Osteocyte (in vitro differentiated cells): ENCODE data around the genes NRF1, TMEM209, CPA2 and MEST.

DNA sequence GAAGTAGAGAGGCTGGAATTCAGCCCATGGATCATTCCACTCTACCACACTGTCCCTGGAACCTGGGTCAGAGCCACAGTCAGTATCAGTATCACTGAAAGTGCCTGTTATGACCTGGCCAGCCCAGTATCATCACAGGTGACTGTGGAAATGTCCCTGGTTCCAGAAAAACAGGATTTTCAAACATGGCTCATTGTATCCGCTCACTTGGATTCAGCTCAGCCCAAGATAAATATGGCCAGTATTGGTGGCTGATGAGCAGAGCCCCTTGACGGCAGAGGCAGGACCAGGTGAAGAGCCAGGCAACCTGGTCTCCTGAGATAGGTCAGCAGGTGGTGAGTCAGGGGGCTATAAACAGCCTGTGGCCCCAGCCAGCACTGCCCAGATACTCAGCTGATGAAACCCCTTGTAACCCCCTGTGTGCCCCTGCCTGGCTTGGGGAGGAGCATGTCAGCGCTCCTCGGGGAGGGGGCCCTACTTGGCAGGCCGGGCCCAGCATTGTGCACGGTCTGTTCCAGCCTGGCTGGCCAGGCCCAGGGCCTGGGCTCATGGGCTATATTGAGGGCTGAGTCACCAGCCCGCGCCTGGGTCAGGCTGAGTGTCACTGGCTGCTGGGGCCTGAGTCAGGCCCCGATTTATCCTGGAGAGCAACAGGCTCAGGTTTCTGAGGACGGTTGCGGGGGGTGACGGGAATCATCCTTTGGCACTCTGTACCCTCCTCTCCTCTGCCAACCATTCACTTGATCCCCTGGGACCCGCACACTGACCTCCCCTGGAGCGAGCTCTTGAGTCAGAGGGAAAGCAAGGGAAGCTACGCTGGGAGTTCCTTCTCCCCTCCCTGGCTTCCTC is 2.9 kb upstream of the FLNC start:
- PRO-cap: no peak

GRCh38 chr7:128835794-128836342 is 5.7 kb downstream of the FLNC start:
- PRO-cap: no peak

DNA sequence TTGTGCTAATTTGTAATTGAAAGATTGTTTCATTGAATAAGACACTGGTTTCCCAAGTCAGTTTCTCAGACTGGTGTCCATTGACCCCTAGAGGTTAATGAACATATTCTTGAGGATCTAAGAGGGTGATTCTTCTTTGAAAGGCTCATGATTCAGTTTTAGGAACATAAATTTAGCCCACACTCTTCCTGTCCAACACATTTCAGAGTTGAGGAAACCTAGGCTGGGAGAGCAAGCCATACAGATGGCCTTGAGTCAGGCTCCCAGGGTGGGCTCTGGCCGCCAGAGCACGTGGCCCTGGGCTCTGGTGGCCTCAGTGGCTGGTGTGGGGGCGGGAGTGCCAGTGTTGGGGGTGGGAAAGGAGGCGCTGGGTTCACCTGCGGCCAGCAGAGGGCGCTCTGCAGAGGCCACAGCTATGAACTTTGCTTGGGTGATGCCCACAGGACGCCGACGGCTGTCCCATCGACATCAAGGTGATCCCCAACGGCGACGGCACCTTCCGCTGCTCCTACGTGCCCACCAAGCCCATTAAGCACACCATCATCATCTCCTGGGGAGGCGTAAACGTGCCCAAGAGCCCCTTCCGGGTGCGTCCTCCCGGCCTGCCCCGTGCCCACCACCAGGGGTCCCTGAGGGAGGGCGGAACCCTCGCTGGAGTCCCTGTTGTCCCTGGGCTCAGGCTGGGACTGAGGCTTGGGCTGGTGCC is 11.7 kb downstream of the FLNC start:
- PRO-cap: no peak

- PRO-cap: no peak
Measured at GRCh38 chr7:128890494-128891071, 19.9 kb downstream of the KCP start.

DNA sequence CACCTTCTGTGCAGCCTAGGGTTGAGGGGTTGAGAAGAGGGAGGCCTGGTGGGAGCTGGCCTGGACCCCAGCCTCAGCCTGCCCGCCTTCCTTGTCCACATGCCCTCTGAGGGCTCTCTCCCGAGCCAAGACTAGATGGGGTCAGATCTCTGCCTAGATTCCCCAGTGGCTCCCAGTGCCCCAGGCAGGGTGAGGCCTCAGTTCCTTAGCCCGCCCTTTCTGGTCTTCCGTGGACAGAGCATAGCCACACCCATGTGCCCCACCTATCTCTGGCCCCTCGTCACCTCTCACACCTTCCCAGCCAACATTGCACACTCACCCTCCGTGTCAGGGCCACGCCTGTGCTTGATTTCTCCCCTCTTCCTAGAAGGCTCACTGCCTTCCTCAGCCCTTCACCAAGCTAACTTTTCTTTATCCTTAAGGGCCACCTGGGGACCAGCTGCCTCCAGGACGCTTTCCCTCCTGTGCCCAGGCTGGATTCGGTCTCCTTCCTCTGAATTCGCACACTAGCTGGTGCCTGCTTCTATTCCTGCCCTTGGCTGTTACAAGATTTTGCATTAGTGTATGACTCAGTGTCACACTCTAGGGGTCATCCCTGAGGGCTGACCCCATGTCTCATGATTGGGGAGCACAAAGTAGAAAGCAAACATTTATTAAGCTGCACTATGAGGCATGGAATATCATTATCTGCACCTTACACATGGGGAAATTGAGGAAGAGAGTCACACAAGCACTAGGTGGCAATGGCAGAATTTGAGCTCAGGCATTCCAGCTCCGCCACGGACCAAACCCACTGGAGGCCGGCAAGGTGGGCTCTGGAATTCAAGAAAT is 7.4 kb downstream of the KCP start:
- PRO-cap: no peak

GRCh38 chr7:129146103-129146976 is 1.8 kb downstream of the TSPAN33 start:
- PRO-cap: no peak

GRCh38 chr7:129239275-129239799 is 14.5 kb downstream of the AHCYL2 start:
- PRO-cap: no peak

DNA sequence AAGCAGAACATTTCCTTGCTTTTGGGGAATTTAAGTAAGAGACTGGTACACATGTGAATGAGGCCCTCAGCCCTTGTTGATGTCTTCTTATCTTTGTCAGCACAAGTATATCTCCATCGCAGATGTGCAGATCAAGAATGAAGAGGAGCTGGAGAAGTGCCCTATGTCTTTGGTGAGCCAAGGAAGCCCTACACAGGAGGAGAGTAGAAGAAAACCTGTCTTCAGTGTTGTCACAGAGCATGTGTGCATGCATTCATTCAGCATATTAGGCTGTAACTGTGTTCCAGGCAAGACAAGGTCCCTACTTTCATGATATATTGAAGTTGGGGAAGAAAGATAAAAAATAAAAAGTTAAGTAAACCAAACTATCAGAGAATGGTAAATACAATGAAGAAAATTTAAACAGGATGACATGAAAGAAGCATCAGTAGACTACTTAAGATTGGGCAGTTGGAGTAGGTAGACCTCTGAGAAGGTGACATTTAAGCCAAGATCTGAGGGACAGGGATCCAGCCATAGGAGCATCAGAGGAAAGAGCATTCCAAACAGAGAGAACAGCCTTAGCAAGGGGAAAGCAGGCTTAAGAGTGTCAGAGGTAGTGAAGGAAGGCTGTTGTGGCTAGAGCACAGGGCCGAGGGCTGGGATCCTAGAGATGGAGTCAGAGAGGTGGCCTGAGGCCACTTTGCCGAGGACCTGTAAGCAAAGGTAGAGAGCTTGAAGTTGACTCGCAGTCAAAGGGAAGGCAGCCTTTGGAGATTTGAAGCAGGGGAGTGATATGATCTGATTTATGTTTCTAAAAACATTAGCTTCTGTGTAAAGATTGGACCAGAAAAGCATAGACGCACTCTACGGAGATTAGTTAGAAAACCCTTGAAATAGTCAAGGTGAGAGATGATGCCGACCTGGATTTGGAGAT is 26.2 kb downstream of the STRIP2 start:
- PRO-cap: no peak

DNA sequence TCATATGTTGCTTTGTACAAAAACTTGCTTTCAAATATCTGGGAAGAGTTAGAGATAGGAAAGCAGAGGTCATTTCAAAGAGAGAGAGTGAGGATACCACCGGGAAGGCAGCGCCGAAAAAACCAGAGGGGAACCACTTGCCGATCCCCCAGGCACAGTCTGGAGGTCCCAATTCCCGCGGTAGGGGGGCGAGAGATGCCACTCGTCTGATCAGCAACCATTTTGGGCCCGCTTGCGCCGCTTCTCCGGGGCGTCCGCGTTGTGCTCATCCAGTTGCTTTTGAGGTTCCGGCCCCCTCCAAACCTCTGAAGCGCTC is 341 bp upstream of the NRF1 start:
- PRO-cap: no peak

DNA sequence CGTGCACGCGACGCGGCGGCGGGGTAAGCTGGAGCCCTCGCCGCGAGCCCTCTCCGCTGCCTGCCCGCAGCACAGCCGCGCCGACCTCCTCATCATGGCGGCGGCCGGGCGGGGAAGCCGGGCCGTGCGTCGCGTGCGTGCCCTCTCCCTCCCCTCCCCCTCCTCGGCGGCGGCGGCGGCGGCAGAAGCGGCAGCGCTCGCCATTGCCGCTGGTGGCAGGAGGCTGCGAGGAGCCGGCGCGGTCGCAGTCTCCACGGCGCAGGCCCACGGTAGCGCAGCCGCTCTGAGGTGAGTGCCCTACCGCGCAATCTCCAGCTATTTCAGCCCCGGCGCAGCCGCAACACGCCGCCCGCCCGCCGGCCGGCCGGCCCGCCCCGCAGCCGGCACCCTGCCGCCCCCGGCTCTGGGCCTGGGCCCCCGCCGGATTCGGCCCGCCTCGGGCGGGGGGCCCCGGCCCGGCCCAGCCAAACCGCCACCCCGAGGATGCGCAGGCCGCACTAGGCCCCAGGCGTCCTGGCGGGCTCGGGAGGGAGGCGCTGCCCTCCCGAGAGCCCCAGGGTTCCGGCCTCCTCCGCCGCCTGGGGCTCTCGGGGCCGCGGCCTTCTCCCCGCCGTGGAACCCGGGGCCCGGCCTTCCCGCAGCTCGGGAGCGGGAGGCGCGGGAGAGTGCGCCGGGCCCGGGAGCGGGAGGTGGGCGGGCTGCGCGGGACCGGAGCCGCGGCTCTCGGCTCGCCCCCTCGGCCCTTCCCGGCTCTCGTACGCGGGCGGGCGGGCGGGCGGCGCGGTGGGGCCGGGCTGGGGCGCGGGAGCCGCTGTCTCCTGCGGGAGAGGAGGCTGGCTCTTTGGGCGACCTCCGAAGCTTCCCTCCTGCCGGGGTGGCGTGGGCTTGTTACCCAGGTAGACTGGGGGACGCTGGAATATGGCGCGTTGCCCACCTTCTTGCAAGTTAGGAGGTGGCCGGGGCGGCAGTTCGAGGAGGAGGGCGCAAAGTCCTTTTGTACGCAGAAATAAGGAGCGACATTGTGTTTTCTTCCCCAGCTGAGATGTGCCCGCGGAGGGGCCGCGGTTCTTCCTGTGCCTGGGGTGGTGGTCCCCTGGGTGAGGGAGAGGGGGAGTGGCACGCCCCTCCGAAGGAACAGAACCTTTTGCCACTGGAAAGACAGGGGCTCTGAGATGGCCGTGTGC is at the start of gene NRF1:
Gene NRF1 (plus strand): TSS at position 184 of the 1,184 bp plus-strand sequence.
- PRO-cap: bidirectional peak, plus-strand start at position 203 of the sequence, minus-strand start at position 96 of the sequence; unidirectional peak, minus-strand start at position 759 of the sequence

- PRO-cap: no peak
Measured at GRCh38 chr7:129618600-129619350, 7.3 kb downstream of the NRF1 start.

- PRO-cap: no peak
Measured at GRCh38 chr7:129833225-129834314, 119.2 kb downstream of the UBE2H start.

GRCh38 chr7:129950965-129951879 is 1.5 kb downstream of the UBE2H start:
- PRO-cap: no peak

- PRO-cap: bidirectional peak, plus-strand start at chr7:130205525, minus-strand start at chr7:130205382
Measured at GRCh38 chr7:130205267-130206140, at the start of gene TMEM209. TSS of gene TMEM209 (minus strand) at chr7:130205406.

GRCh38 chr7:130266430-130267030 is at the start of gene CPA2:
TSS of gene CPA2 (plus strand) at chr7:130266863.
- PRO-cap: no peak

DNA sequence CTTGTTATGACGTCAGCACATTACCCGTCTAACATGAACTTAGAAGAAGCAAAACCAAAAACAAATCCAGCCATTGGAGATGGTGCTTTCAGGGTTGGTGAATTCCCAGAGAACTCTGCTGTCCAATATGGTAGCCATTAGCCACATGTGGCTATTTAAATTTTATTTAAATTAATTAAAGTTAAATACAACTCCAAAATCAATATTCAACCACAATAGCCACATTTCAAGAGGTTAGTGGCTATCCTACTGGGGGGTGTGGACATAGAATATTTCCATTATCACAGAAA is 186 bp upstream of the CPA5 start:
- PRO-cap: no peak

DNA sequence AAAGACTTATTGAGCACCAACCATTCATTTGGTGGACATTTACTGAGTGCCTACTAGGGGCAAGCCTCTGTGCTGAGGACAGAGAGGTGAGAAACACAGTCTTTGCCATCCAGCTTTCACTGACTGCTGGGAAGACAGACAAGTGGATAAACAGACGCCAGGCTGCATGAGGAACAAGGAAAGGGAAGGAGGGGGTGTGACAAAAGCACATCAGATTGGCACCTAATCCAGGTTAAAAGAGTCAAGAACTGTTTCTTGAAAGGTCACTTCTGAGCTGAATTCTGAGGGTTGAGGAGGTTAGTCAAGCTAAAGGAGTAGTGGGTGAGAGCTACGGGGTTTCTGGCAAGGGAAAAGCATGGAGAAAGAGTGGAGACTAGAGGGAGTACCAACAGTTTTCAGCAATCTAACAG is 9.5 kb downstream of the CEP41 start:
- PRO-cap: no peak

DNA sequence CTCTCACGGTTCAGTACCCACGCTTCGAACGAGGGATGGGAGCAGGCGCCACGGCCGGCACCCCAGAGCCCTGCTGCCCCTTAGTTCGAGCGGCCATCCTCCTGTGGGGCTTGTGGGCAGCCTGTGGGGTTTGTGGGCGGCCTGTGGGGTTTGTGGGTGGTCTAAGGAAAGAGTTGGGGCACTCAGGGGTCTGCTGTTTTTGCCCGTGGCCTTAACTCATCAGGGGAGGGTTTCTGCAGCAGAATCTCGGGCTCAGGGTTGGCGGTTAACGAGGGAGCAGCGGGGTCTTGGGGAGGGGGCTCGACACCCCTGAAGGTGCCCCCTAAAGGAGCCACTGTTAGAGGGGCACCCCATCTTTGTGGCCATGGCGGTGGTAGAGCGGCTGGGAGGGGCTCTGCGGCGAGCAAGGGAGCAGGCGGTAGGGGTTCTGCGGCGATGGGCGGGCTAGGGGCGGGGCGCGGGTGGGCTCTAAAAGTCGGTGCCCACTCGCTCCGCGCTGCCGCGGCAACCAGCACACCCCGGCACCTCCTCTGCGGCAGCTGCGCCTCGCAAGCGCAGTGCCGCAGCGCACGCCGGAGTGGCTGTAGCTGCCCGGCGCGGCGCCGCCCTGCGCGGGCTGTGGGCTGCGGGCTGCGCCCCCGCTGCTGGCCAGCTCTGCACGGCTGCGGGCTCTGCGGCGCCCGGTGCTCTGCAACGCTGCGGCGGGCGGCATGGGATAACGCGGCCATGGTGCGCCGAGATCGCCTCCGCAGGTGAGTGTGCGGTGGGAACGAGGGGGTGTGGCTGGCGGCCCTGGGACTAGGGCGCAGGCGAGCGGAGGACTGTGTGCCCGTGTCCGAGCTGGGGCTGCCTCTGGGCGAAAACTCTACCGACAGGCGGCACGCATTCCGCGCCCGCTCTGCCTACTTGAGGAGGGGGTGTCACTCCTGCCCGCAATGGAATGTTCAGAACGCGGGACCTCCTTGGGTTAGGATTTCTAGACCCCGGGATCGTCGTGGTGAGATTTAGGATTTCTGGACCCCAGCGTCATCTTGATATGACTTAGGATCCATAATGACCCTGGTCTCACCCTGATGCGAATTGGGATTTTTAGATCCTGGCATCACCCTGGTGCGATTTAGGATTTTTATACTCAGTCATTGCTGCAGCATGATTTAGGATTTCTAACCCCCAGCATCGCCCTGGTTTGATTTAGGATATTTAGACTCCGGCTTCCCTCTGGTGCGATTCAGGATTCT is at the start of gene MEST:
Gene MEST (plus strand): TSS at position 498 of the 1,238 bp plus-strand sequence.
- PRO-cap: unidirectional peak, plus-strand start at position 514 of the sequence; bidirectional peak, plus-strand start at position 557 of the sequence, minus-strand start at position 558 of the sequence; unidirectional peak, minus-strand start at position 854 of the sequence

- PRO-cap: no peak
Measured at GRCh38 chr7:130507201-130507972, 15.5 kb downstream of the MEST start.

DNA sequence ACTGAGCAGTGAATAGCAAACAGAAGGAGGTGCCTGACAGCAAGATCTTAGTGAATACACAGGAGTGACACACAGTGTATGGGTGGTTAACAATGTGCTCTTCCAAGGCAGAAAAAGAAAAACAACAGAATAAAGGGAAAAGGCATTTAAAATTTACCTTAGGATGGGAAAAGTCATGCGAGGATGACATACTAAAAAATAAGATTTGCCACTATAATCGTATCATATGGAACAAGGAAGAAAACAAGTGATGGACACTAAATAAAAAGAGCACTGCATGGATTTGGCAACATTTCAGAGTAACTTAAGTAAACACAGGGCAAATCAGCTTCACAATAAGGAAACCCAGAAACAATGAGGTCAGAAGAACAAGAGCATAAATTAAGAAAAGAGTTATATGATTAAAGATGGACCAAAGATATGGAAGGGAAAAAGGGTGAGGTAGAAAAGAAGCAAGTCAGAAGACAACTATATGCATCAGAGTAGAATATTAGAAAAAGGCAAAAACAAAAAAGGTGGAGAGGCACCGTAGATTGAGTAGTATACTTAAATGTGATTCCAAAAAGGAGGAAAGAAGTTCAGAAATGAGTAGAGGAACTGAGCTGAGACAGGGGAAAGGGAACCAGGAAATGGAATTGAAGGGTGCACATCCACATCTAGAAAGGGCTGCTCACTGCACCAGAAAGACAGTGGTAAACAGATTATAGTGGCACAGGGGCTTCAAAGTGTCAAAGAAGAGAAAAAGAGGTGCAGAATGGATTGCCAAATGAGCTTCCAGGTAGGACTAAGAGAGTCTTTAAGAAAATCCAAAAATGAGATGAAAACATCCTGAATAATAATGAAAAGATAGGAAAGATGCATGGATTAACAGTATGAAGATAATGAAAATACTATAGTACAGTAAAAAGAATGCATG is 29.8 kb downstream of the MEST start:
- PRO-cap: no peak